Lung (tissue), 4 donors: ENCODE measurements around a stretch of chr6.

DNA sequence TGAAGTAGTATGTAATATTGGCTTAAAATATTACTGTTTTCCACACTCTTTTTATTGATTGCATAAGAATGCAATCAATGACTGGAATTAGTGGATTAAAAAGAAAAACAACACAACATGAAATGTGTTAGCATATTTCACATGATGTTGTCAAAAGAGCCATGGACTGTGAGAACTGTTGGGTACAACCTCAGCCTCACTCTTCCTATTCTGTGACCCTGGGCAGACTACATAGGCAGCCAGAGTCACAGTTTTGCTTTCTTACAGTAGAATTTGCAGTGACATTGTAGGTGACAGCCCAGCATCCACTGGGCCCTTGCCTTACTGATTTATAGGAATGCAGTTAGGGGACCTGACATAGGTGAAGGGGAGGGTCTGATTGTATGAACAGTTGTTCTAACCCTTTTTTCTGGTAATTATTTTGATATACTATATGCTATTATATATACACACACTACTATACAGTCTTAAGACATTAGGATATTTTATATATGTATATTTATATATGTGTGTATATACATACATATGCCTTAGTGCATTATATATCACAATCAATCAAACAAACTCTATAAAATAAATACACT lies 471.4 kb upstream of the SLC35B3 start:
- PRO-cap = no peak
- RAMPAGE, long total RNA = no peak

GRCh38 chr6:9101270-9101649 lies 665.9 kb upstream of the SLC35B3 start:
- PRO-cap = no peak
- RAMPAGE, long total RNA = no peak
- RRBS = no CpG with 5 or more reads among the region's 1 CpG

GRCh38 chr6:10171687-10171956 lies 243.3 kb downstream of the TFAP2A start:
- PRO-cap = no peak
- RAMPAGE, long total RNA = no peak
- RRBS = no CpG with 5 or more reads among the region's 19 CpGs

DNA sequence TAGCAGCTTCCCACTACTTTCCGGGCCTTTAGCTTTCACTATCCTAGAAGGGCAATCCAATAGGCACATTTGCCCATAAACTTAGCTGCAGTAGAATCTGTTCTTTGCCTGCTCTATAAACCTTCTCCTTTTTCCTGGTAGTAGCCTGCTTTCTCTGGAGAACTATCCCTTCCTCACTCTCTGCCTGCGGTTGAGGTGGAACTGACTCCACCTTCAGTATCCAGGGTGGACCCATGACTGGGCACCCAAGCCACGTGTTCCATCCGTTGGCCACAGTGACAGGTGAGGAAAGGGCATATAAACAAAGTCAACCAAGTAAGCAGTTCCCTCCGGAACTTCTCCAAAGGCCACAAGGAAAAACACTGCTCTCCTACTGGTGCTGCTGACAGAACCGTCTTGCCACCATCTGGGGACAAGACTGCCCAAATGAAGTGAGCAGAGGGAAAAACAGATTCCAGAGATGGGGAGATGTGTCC lies 218.8 kb downstream of the TFAP2A start:
- PRO-cap = no peak
- RAMPAGE, long total RNA = no peak
- RRBS = no CpG with 5 or more reads among the region's 6 CpGs

DNA sequence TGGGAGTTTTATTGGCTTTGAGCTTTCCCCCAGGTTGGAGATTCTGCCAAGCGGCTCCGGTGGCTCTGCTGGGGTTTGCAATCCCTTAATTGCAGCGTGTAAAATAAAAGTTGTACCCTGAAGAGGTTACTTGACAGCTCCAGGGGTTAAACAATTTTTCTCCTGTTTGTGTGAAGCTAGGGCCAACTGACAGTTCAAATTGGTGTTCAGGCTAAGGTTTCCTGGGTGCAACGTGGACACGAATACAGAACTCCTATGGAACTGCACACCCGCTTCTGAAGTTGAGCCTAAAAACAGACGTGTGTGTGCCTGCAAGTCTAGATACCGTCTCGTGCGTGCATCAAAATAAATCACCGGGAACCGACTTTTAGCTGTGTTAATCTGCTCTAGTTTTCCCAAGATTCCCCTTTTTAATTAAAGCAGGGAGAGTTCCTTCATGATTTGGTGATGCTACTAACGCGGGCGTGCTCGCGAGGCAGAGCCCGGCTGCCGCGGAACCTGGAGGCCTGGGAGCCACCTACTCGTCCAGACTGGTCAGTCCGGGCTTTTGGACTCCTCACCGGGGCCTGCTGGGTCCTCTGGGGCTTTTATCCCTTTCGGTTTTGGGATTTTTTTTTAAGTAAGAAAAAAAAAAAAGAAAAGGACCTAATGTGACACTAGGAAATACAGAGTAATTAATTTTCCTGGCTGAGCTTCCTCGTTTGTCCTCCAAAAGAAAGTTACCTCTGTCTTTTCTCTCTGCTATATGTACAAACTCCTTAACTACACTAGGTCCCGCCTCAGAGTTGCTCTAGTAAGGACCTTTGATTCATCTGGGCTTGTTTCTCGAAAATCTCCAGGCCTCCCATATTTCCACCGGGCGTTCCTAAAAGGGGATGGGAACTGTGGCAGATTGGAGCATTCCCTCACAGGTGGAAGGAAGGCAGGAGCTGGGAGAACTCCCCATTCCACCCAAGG lies 1.2 kb upstream of the TFAP2A start:
- PRO-cap = no peak
- RAMPAGE, long total RNA = no peak
- RRBS = 23% methylated on average over 12 of the region's 29 CpGs

GRCh38 chr6:10510675-10511017 lies 10.5 kb upstream of the GCNT2 start:
- PRO-cap = no peak
- RAMPAGE, long total RNA = no peak
- RRBS = no CpG with 5 or more reads among the region's 8 CpGs

GRCh38 chr6:10556619-10557178 lies 35.5 kb downstream of the GCNT2 start:
- PRO-cap = no peak
- RAMPAGE, long total RNA = no peak
- RRBS = no CpG with 5 or more reads among the region's 8 CpGs

GRCh38 chr6:10558414-10559106 lies 37.4 kb downstream of the GCNT2 start:
- PRO-cap = no peak
- RAMPAGE, long total RNA = no peak
- RRBS = no CpG with 5 or more reads among the region's 12 CpGs

DNA sequence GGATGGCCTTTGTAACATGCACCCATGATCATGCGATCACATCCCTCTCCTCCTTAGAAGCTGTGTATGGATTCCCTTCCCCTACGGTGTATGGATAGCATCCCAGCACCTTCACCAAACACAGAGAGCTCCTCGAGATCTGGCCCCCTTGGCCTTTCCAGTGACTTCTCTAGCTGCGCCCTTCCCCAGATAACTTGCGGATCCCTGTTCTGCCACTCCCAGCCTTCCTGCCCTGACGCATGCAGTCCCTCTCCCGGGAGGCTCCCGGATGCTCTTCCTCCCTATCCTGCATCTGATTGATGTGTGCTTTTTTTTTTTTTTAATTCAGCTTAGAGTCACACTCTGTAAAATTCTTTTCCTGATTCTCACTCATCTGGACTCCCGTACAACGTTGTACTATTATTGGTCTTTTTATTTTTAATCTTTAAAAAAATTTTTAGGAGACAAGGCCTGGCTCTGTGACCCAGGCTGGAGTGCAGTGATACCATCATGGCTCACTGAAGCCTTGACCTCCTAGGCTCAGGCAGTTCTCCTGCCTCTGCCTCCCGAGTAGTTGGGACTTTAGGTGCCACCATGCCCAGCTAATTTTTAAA lies 44.8 kb downstream of the GCNT2 start:
- PRO-cap = no peak
- RAMPAGE, long total RNA = no peak
- RRBS = no CpG with 5 or more reads among the region's 11 CpGs

GRCh38 chr6:10659710-10660114 lies 34.7 kb downstream of the C6orf52 start:
- PRO-cap = no peak
- RAMPAGE, long total RNA = no peak
- RRBS = no CpG with 5 or more reads among the region's 31 CpGs

- PRO-cap = no peak
- RAMPAGE, long total RNA = no peak
- RRBS = no CpG with 5 or more reads among the region's 11 CpGs
These were observed 33.6 kb downstream of the C6orf52 start for GRCh38 chr6:10660826-10661271.

GRCh38 chr6:10695406-10695751 lies 607 bp downstream of the PAK1IP1 start:
- PRO-cap = no peak
- RAMPAGE, long total RNA = no peak
- RRBS = no CpG with 5 or more reads among the region's 7 CpGs

- PRO-cap = no peak
- RAMPAGE, long total RNA = no peak
- RRBS = no CpG with 5 or more reads among the region's 6 CpGs
These were observed 21.4 kb upstream of the ELOVL2 start for GRCh38 chr6:11065376-11065997.

DNA sequence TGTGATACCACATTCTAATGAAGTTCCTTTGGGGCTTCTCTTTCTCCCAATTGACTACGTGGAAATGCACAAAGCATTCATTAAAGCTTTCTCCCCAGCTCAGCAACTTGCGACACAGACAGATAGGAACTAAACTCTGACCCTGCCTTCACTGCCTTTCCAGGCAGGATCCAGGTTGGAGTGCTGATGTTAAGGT lies 23.1 kb upstream of the ELOVL2 start:
- PRO-cap = no peak
- RAMPAGE, long total RNA = no peak
- RRBS = no CpG with 5 or more reads among the region's 2 CpGs

DNA sequence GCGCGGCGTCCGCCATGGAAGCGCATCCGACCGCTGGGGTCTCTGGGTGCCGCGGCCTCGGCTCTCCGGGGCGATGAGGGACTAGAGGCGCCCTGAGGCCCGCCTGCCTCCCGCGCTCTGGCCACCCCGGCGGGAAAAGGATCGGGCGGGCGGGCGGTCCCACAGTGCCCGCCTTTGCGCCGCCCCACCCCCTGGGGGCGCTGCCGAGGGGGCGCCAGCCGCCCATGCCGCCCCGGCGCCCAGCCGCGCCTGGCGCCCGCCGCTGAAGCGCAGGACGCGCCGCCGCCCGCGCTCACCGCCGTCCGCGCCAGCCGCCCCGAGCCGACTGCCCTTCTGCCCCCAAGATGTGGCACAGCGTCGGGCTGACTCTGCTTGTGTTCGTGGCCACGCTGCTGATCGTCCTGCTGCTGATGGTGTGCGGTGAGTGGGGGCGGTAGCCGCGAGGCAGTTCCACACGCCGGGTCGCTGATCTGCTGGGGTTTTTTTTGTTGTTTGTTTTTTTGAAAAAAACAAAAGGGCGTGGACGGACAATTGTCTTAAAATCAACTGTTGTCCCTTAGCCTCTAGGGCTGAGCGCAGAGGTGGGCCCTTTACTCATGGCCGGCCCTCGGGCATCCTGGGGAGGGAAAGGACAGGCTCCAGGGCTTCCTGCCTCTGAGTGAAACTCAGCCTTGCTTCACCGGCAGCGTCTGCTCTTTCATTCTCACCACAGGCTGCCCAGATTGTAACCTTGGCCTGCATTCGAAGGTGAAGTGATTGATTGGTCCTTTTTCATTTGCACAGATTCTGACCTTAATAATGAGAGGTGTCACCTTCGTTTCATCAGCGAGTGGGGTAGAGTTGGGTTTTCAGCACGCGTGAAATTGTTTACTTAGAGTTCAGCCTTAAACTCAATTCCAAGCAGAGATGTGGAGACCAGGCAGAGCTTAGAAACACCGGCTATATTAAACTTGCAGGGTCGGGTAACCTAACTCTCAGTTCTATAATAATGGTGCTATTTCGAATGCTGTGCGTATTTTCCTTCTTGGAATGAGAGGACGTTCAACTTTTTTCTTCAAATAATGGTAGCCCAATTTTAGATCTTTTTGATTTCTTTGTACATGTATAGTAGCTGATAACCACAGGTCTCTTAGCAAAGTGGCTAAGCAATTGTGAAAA lies 715 bp downstream of the SMIM13 start:
- PRO-cap = unidirectional peak, minus-strand start at position 327 of the sequence
- RAMPAGE, long total RNA = no peak
- RRBS = 2% methylated on average over 20 of the region's 80 CpGs

- PRO-cap = no peak
- RAMPAGE, long total RNA = no peak
- RRBS = no CpG with 5 or more reads among the region's 22 CpGs
These were observed 47.3 kb downstream of the NEDD9 start for GRCh38 chr6:11184863-11185803.

GRCh38 chr6:11213297-11214158 lies 18.9 kb downstream of the NEDD9 start:
- PRO-cap = no peak
- RAMPAGE, long total RNA = no peak
- RRBS = no CpG with 5 or more reads among the region's 15 CpGs

- PRO-cap = no peak
- RAMPAGE, long total RNA = no peak
- RRBS = 55% methylated on average over 1 of the region's 8 CpGs
These were observed 16.6 kb downstream of the NEDD9 start for GRCh38 chr6:11215863-11216260.

DNA sequence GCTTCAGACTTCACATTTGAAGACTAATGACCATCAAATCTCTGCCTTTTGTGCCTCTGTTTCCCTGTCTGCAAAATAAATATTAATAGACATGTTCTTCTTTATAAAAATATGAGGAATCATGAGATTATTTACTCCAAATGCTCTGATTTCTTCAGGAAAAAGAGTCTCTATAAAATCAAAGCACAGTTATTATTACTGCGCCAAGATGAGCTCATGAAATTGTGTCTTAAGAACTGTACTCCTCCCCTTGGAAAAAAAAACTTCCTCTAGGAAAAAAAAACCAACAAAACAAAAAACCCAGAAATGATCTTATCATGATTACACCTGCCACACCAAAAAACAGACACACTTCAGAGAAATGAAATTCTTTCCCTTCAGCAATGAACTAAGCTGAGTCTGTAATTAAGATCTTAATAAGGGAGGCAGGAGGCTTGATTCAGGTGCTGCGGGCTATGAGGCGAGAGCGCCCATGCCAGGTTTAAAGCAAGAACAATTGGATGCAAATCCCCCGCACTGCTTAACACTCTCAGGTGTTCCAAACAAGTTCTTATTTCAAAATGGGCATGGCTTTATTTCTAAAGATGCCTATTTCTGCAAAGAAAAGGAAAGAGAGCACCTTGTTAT lies 9.1 kb downstream of the NEDD9 start:
- PRO-cap = no peak
- RAMPAGE, long total RNA = no peak
- RRBS = no CpG with 5 or more reads among the region's 5 CpGs

- PRO-cap = no peak
- RAMPAGE, long total RNA = no peak
- RRBS = no CpG with 5 or more reads among the region's 11 CpGs
These were observed 147.7 kb upstream of the TMEM170B start for GRCh38 chr6:11389477-11390594.